Measurements from ENCODE around the gene HGFAC.

- RAMPAGE, long total RNA, result no peak
- RRBS, result no CpG with 5 or more reads among the region's 21 CpGs
These were observed 5.7 kb upstream of the SH3BP2 start for GRCh38 chr4:2786877-2787812.

DNA sequence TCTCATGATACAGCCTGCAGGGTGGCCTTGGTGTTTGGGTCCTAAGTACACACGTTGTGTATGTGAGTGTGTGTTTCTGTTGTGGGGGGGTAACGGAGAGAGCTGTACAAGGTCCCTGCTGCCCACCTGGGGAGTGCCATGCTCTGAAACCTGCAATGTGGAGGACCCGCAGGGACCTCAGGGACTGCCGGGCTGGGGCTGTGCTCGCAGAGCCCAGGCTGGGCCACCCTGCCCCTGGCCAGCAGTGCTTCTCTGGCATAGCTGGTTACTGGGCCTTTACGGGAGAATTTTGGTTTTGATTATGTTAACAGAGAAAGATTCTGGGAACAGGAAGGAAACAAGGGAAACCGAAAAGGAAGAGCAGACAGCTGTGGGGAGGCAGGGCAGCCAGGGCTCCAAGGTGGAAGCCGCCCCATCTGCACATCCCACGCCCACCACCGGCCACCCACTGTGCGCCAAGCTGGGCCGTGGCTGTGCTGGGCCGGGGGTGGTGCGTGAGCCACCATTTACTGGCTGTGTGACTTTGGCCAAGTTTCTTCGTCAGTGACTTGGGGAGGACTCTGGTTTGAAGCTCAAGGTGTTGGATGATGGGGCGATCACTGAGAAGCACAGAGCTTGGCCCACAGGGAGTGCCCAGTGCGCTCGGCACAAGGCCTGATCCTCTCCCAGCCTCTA, 20.1 kb downstream of the SH3BP2 start:
- RAMPAGE, long total RNA, result no peak
- RRBS, result 12% methylated on average over 4 of the region's 18 CpGs

DNA sequence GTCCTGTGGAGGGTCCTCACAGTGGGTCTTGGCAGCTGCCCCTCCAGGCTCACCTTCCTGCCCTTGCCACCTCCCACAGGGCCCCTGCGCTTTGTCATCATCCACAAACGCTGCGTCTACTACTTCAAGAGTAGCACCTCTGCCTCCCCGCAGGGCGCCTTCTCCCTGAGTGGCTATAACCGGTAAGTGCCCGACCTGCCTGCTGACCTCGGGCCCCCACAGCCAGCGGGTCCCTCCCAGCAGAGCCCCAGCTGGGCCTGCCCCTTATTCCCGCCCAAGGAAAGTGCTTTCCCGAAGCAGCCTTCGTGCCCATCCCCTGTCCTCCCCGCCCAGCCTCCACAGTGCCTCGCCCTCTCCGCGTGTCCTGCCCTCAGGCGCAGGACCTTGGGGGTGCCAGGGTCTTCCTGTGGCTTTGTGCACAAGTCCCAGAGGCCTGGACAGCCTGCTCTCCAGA, 20.8 kb upstream of the ADD1 start:
- RAMPAGE, long total RNA, result no peak
- RRBS, result no CpG with 5 or more reads among the region's 17 CpGs

GRCh38 chr4:2824449-2825276, 19.0 kb upstream of the ADD1 start:
- RAMPAGE, long total RNA, result no peak
- RRBS, result 97% methylated on average over 3 of the region's 34 CpGs

DNA sequence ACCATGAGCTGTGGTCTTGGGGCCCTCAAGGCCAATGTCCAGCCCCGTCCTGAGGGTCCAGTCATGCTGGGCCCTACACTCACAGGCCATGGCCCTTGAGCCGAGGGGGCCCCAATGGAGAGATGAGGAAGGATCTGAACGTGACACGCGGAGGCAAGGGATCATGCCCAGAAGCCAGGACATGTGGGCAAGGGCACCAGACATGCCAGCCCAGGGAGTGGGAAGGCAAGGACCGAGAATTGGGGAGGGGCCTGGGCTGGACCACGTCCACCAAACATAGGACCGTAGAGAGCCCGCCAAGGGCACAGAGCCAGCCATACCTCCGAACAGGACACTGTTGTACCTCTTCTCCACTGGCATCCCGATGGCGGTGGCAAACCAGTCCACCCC, 1.4 kb downstream of the MFSD10 start:
- RAMPAGE, long total RNA, result no peak
- RRBS, result no CpG with 5 or more reads among the region's 12 CpGs

GRCh38 chr4:2935732-2936756, 1.4 kb upstream of the MFSD10 start:
- RAMPAGE, long total RNA, result no peak
- RRBS, result 93% methylated on average over 4 of the region's 20 CpGs

DNA sequence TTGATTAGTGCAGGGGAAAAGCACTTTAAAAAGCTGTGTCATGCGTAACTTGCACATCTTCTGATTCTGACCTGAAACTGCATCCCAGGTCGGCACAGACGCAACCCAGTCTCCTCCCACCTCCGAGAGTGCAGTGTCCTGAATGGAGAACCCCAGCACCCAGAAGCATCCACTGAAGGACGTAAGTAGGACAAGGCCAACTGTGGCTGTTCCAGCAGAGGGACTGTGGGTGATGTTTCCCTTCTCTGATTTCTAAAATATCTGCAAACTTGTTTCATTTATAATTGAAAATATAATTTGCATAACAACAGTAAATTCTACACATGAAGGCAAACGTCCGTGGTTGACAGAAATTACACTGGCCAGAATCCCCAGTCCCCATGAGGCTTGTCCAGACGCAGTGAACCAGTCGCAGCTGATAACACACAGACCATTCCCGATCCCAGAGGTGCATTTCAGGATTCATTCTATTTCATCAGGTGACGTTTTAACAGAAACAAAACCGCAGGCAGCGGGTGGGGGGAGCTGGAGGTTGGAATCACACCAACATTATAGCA, 3.1 kb upstream of the MFSD10 start:
- RAMPAGE, long total RNA, result no peak
- RRBS, result no CpG with 5 or more reads among the region's 13 CpGs

DNA sequence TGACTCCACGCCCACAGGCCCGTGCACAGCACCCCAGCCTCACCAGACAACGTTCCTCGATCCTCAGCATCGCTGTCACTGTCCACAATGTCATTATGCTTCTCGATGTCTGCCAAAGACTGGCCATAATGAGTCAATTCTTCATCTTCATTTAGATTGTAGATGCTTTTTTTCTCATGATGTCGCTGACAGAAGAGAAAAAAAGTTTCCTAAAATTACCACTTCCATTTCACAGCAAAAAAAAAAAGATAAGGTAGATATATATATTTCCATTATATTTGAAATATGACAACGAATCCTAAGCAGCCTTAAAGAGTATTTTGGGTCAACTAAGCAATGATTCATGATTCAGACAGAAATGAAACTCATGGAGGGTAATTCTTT, 6.6 kb downstream of the NOP14 start:
- RAMPAGE, long total RNA, result no peak
- RRBS, result no CpG with 5 or more reads among the region's 8 CpGs

DNA sequence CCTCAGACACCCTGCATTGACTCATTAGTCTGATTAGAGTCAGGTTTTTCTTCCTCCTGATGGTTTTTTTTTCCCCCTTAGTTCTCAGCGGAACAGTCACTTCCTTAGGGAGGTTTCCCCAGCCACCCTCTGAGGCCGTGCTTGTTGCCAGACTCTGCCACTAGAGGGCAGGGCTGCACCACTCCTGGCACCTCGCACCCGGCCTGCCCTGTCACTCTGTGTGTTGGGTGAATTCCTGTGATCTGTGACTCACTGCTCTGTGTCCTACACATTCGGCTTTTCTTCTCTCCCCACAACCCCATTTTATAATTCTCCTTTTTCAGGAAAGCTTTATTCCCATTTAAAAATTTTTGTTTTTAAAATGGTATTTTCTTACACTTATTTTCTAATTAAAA, 32.1 kb downstream of the HTT start:
- RAMPAGE, long total RNA, result no peak
- RRBS, result no CpG with 5 or more reads among the region's 5 CpGs

DNA sequence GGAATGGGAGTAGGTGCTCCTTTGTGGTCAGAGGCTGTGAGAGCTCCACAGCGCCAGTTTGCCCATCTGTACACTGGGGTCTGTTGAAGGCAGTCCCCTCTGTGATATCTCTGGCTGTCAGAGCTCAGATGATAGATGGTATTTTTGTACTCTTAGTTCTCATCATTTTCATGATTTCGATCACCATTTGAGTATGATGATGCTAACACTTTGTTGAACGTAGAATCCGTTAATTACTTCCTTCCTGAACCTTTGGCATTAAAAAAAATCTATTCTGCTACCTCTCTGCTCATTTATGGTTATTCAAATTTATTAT, 33.9 kb downstream of the HTT start:
- RAMPAGE, long total RNA, result no peak
- RRBS, result no CpG with 5 or more reads among the region's 4 CpGs

GRCh38 chr4:3126995-3127689, 52.7 kb downstream of the HTT start:
- RAMPAGE, long total RNA, result no peak
- RRBS, result no CpG with 5 or more reads among the region's 13 CpGs

GRCh38 chr4:3203862-3204483, 45.0 kb upstream of the MSANTD1 start:
- RAMPAGE, long total RNA, result no peak
- RRBS, result no CpG with 5 or more reads among the region's 8 CpGs

GRCh38 chr4:3207409-3208178, 41.4 kb upstream of the MSANTD1 start:
- RAMPAGE, long total RNA, result no peak
- RRBS, result no CpG with 5 or more reads among the region's 7 CpGs

DNA sequence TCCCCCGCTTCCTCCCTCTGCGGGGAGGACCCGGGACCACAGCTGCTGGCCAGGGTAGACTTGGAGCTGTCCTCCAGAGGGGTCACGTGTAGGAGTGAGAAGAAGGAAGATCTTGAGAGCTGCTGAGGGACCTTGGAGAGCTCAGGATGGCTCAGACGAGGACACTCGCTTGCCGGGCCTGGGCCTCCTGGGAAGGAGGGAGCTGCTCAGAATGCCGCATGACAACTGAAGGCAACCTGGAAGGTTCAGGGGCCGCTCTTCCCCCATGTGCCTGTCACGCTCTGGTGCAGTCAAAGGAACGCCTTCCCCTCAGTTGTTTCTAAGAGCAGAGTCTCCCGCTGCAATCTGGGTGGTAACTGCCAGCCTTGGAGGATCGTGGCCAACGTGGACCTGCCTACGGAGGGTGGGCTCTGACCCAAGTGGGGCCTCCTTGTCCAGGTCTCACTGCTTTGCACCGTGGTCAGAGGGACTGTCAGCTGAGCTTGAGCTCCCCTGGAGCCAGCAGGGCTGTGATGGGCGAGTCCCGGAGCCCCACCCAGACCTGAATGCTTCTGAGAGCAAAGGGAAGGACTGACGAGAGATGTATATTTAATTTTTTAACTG, 5.5 kb upstream of the MSANTD1 start:
- RAMPAGE, long total RNA, result no peak
- RRBS, result no CpG with 5 or more reads among the region's 19 CpGs

- RAMPAGE, long total RNA, result no peak
- RRBS, result no CpG with 5 or more reads among the region's 17 CpGs
These were observed 1.3 kb upstream of the RGS12 start for GRCh38 chr4:3291534-3291955.

GRCh38 chr4:3320184-3321330, 27.7 kb downstream of the RGS12 start:
- RAMPAGE, long total RNA, result no peak
- RRBS, result no CpG with 5 or more reads among the region's 29 CpGs

- RAMPAGE, long total RNA, result no peak
- RRBS, result no CpG with 5 or more reads among the region's 17 CpGs
These were observed 73.9 kb downstream of the RGS12 start for GRCh38 chr4:3366642-3367277.

GRCh38 chr4:3441648-3442152, at the start of gene HGFAC:
HGFAC (plus strand) TSS chr4:3441968.
- RAMPAGE, long total RNA, result no peak
- RRBS, result no CpG with 5 or more reads among the region's 16 CpGs

- RAMPAGE, long total RNA, result no peak
- RRBS, result no CpG with 5 or more reads among the region's 12 CpGs
These were observed 529 bp downstream of the HGFAC start for GRCh38 chr4:3442251-3442743.

DNA sequence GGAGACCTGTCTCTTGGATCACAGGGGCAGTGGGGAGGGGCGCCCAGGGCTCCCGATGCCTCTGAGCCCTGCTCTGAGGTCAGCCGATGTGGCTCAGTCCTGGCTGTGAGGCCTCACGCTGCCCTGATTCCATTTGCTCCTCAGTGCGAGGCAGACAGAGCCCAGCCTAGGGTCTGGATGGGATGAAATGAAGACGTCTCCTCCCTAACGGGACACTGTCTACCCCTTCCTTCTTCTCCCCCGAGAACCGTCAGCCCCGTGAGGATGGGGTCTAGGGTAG, 1.1 kb upstream of the DOK7 start:
- RAMPAGE, long total RNA, result no peak
- RRBS, result no CpG with 5 or more reads among the region's 10 CpGs

Data from hepatocyte (in vitro differentiated cells and primary cell).